ENCODE measurements around the genes CCDC9, C5AR1, C5AR2 and SULT2A1.

GRCh38 chr19:46856071-46856853 lies 4.5 kb upstream of the ARHGAP35 start:
- RAMPAGE, long total RNA, result no peak
- RRBS, result 6% methylated on average over 4 of the region's 39 CpGs

DNA sequence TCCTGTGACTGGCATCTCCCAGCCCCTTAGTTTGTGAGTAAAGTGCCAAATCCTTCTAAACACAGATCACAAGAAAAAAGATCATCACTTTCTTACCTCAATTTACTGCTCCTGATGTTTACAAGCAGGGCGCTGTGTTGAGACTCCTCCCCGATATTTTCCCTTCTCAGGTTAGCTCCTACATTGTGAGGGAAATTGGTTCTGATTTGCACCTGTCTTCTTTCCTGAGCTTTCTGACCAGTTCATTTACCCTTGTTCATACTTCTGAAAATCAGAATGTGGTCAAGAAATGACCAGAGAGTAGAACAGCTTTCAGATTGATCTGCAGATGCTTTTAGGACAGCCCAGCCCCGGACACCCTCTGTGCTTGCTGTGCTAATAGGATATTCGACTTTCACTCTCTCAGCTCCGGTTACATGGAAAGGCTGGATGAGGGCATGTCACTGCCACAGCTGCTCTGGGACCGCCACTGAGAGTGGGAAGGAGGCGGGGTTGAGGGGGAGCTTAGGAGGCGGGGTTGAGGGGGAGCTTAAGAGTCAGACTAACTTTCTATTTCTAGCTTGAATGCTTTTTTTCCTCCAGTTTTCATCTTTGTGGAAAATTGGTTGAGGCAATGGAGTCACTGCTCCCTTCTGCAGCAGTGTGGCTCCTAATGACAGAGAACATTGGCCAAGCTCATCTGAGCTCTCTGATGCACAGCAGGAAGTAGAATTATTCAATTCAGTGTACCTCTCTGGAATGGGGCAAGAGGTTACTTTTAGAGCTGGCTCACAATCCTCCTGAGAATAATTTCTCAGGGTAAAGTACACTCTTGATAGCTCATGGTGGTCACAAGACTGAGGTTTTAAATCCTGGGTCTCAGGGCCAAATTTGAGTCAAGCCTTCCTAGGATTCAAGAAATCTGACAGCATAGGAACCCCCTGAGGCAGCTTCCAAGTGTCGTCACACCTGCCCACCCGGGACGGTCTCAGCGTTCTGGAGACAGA lies 74.7 kb upstream of the NPAS1 start:
- RAMPAGE, long total RNA, result no peak
- RRBS, result 30% methylated on average over 4 of the region's 12 CpGs

- RAMPAGE, long total RNA, result no peak
- RRBS, result no CpG with 5 or more reads among the region's 10 CpGs
Observed at GRCh38 chr19:46988574-46988992, 31.1 kb upstream of the NPAS1 start.

GRCh38 chr19:46992978-46993467 lies 26.6 kb upstream of the NPAS1 start:
- RAMPAGE, long total RNA, result no peak
- RRBS, result no CpG with 5 or more reads among the region's 19 CpGs

GRCh38 chr19:47096069-47097274 lies 17.1 kb downstream of the ZC3H4 start:
- RAMPAGE, long total RNA, result no peak
- RRBS, result no CpG with 5 or more reads among the region's 23 CpGs

GRCh38 chr19:47158810-47159474 lies 28.3 kb downstream of the SAE1 start:
- RAMPAGE, long total RNA, result no peak
- RRBS, result no CpG with 5 or more reads among the region's 7 CpGs

GRCh38 chr19:47255915-47256625 lies at the start of gene CCDC9:
Gene CCDC9, plus strand, starts transcription at chr19:47256525.
- RAMPAGE, long total RNA, result start-site peak on the plus strand at chr19:47256522-47256555, 197 and 50 reads in 2 replicates
- RRBS, result 2% methylated on average over 14 of the region's 50 CpGs

GRCh38 chr19:47264356-47265105 lies 8.2 kb downstream of the CCDC9 start:
- RAMPAGE, long total RNA, result no peak
- RRBS, result 96% methylated on average over 5 of the region's 42 CpGs

DNA sequence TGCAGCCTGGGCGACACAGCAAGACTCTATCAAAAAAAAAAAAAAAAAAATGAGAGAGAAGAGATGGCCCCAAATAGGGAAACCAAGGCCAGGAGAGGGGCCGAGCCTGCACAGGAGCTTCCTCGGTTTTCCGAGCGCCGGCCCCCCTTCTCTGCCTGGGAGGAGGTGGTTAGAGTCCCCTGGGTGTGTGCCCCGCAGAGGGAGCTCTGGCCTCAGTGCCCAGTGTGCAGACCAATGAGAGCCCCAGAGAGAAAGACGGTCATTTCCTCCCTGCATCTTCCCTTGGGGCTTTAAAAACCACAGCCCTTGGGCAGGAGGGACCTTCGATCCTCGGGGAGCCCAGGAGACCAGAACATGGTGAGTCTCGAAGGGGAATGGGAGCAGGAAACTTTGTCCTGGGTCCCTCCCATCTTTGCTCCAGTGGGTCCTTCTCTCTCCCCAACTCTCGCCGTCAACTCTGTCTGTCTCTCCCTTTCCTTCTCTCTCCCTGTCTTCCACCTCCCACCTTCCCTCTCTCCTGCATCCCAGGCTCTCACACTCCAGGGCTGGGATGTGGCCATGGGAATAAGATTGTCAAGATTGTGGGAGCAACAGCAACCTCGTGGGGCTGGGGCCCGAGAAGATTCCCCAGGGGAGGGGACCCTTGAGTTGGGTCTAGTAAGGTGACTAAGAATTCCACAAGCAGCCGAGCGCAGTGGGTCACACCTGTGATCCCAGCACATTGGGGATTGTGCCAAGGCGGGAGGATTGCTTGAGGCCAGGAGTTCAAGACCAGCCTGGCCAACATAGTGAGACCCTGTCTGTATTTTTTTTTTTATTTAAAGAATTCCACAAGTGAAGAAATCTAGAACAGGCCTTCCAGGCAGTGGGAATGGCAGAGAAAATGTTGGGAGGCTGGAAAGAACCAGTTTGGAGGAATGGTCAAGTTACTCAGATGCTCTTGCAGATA lies at the start of gene C5AR1:
TSS of gene C5AR1 (plus strand) at position 320 of the 949 bp plus-strand sequence.
- RAMPAGE, long total RNA, result no peak
- RRBS, result no CpG with 5 or more reads among the region's 18 CpGs

GRCh38 chr19:47316698-47317235 lies 7.1 kb downstream of the C5AR1 start:
- RAMPAGE, long total RNA, result no peak
- RRBS, result no CpG with 5 or more reads among the region's 5 CpGs

- RAMPAGE, long total RNA, result no peak
- RRBS, result no CpG with 5 or more reads among the region's 18 CpGs
Observed at GRCh38 chr19:47331855-47332561, at the start of gene C5AR2. Gene C5AR2, plus strand, starts transcription at chr19:47332175.

GRCh38 chr19:47348742-47349150 lies 369 bp upstream of the DHX34 start:
- RAMPAGE, long total RNA, result no peak
- RRBS, result 3% methylated on average over 5 of the region's 17 CpGs

DNA sequence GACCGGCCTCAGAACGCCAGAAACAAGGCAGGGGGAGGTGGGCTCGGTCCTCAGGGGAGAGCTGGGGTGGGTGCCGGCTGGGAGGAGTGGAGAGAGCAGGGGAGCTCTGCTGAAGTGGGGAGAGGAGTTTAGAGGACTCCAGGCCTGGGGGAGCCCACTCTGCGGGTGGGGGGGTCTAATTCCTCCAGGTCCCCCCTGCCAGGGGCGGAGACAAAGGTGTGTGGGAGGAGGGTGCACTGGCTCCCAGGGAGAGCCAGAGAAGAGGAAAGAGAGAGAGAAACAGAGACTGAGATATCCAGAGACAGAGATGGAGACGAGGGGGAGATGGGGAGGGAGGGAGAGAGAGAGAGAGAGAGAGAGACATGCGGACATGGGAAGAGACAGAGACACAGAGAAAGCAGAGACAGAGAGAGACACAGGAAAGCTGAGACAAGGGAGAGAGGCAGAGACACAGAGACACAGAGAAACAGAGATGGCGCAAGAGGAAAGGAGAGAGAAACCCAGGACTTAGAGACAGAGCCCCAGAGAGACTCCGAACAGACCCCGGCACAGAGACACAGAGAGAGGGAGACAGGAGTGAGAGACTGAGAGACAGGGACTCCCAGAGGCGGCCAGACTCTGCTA lies 783 bp downstream of the SLC8A2 start:
- RAMPAGE, long total RNA, result no peak
- RRBS, result 17% methylated on average over 4 of the region's 12 CpGs

DNA sequence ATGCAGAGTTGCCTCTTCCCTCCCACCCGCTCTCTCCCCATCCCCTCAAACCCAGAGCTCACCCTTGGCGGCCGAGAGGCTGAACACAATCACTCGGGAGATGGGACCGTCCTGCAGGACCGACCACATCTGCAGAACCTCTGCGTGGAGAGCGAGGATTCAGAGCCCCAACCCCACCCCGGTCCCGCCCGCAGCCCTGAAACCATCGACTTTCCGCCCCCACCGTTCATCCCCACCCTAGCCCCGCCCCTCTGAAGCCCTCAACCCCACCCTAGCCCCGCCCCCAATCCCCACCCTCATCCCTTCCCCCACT lies 4.3 kb downstream of the KPTN start:
- RAMPAGE, long total RNA, result no peak
- RRBS, result no CpG with 5 or more reads among the region's 16 CpGs

DNA sequence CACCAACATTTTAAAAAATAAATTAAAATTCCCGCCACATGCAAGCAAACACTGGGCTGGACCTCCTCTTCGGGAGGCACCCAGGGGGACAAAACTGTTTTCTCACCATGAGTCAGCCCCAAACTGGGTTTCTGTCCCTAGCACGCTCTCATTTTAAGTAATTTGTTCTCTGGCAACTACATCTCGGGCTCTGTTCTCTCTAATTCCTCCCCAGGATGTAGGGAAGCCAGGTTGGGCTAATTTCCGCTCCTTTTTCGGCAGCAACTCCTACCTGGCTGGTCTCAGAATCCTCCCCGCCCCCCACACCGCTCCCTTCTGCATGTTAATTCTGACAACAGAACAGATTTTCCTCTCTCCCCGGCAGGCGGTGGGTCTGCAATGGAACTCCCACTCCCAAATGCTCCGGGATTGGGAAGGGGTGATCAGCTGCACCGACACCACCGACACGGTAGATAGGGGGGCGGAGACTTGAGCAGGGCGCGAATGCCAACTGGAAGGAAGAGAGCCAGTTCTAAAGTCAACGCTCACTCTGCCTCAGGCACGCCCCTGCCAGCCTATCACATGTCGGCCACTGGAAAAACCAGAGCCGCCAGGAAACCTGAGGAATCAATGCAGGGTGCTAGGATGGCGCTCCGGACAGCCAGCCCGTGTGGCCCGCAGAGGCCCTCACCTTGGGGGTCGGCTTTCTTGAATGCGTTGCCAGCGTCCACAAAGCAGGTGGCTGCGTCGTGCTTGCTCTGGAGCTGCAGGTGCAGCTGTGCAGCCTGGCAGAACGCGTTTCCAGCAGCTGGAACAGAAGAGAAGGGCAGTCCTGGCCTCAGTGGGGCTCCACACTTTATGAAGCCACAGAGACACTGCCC lies 14.7 kb downstream of the NAPA start:
- RAMPAGE, long total RNA, result no peak
- RRBS, result 43% methylated on average over 1 of the region's 32 CpGs

- RAMPAGE, long total RNA, result no peak
- RRBS, result 2% methylated on average over 22 of the region's 50 CpGs
Observed at GRCh38 chr19:47600510-47601172, 8.3 kb upstream of the BICRA start.

DNA sequence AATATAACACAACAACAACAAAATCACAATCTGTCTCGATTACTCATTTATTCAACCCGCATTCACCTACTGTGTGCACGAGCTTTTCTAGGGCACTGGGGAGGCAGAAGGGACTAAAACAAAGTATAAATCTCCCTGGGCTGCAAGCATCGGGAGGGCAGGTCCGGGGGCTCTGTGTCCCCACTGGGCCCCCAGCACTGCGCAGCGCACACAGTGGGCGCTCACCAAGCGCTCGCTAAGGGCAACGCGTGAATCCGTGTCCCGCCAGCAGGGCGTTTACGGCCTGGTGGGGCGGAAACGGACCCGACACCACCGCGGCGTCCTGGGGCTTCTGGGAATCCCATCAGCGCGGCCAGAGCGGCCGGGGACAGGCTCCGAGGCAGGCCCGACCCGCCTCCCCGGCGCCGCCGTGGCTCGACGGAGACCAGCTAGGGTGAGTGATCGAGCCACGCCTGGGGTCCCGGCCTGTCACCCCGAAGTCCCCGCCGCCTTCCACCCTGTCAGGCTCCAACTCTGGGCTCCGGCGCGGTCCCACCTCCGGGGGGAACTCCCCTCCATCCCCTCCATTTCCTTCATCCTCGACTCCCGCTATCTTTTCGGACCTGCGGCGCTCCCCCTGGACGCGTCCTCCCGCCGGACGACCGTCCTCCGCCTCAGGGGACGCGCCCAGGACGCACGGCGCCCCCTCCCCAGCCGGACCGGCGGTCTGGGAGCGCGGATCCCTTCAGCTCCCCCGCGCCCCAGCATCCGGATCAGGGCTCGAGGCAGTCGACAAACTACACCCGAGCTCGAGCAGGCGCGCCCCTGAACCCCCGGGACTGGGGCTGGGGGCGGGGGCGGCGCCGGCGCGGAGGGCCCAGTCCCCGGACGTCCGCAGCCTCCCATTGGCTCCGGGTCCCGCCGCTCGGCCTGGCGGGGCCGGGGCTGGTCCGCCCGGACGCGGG lies 812 bp upstream of the BICRA start:
- RAMPAGE, long total RNA, result start-site peak on the minus strand centred at position 811 of the sequence, 56 bp wide, 20 and 37 reads in 2 replicates
- RRBS, result 2% methylated on average over 49 of the region's 96 CpGs

DNA sequence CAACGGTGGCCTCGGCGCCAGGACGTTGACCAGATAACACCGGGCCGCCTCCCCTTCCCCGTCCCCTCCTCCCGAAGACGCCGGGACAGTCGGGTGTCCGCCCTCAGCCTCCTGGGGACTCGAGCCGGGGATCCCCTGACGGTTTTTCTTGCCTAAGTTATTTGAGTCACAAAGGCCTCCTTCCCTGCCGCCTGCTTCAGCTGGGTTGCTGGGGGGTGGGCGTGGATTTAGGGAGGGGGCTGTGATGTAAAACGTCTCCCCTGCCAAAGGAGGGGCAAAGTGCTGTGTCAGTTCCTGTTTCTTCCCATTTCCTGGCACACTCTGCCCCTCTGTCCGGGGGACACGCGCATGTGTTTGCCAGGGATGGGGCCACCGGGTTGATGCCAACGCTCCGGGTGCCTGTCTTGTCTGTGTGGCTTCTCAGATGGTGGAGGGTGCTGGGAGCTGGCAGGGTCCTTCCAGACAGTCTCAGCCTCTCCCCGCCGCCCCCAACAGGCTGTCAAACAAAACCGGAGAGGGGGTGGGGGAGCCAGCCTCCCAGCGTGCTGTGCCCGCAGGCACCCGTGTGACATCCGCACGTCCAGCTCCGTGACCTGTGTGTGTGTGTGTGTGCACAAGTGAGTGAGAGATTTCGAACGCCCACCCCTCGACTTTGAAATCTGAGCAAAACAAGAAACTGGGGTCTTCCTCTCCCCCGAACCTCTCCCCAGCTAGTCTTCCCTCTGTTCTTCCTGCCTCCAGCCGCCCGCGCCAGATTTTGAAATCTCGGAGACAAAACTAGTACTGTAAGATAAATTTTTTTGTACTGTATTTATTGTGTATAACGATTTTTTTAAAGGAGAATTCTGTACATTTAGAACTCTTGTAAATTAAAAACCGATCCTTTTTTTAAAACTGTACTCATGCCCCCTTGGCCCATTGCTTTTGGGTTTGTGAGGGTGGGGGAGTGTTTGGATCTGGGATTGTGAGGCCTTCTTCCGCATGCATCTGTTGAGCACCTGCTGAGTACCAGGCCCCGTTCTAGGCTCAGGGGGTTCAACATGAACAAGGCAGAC lies 10.5 kb upstream of the EHD2 start:
- RAMPAGE, long total RNA, result no peak
- RRBS, result 79% methylated on average over 19 of the region's 45 CpGs

DNA sequence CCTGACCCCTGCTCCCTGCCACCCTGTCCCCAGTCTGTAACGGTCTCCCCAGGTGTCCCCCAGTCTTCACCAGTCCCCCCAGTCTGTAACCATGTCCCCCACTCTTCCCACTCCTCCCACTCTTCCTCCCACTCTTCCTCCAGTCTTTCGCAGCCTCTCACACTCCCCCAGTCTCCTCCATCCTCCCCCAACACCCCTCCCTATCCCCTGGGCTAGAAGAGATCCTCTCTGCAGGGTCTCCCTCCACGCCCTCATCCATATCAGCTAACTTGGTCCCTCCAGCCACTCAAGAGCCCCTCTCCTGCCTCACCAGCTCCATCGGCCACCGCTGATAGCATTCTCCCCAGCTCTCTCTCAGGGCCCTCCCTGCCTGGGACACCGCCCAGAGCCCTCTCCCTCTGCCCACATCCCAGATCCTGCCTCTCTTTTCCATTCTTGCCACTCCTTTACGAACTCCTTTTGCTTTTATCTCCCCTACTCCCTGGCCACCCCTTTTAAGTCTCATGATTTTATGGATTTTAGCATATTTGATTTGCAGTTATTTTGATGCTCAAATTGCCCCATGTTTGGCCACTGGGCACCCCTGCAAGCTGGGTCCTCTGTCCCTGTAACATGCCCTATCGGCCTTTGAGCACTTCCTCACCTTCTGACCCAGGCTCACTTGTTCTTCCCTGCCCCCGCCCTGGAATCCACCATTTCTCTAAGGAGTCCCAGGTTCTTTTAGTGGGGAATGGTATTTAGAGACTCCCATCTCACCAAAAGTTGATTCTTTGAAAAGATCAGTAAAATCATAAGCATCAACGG lies 586 bp downstream of the EHD2 start:
- RAMPAGE, long total RNA, result no peak
- RRBS, result no CpG with 5 or more reads among the region's 10 CpGs

DNA sequence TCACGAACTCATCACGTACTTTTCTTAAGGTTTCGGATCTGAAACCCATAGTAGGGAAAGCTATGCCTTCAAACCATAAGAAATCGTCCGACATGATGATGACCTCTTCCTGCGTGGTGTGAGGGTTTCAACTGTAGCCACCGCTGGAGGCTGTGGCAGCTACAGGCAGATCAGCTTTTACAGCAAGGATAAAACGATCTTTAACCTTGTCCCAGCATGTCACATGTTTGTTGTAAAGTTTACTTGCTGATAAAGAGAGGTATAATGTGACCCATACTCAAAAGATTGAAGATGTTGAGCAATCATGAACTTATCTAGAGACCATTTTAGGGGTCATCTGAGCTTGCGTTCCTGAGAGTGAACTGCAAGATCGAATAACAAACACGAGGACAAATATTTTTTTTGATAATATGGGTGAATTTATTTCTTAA lies at the start of gene SULT2A1:
TSS of gene SULT2A1 (minus strand) at position 152 of the 431 bp plus-strand sequence.
- RAMPAGE, long total RNA, result no peak
- RRBS, result no CpG with 5 or more reads among the region's 11 CpGs